Testis (tissue), 5 donors: Measurements from ENCODE around the genes TBC1D1, FAM114A1 and WDR19.

DNA sequence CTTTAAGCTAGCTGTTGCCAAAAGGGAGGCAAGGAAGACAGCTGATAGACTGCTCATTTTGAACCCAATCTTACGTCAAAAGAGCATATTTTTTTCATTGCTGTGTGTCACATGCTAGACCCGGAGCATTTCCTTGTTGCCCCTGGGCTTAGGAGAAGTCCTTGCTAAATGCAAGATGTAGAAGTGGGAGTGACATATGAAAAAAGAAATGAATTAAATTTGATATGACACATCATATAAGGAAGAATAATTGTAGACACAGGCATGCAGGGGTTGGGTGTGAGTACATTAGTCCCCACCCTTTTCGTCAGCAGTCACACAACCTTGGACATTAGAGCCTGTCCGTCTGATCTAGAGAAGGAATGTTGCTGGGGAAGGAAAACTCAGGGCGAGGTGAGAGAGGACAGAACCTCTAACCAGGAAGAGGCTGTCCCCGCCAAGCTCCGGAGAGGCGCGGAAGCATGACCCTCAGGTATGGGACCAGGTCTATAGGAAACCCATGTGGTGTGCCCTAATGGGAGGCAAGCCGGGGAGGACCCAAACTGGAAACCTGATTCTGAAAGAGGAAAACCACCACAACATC lies 102.2 kb downstream of the RELL1 start:
- PRO-cap, 3 experiments, result no peak in any of the 3 experiments
- RAMPAGE, long total RNA, 2 experiments, result no peak in any of the 2 experiments
- RRBS, result 85% methylated on average over 4 of the region's 10 CpGs

DNA sequence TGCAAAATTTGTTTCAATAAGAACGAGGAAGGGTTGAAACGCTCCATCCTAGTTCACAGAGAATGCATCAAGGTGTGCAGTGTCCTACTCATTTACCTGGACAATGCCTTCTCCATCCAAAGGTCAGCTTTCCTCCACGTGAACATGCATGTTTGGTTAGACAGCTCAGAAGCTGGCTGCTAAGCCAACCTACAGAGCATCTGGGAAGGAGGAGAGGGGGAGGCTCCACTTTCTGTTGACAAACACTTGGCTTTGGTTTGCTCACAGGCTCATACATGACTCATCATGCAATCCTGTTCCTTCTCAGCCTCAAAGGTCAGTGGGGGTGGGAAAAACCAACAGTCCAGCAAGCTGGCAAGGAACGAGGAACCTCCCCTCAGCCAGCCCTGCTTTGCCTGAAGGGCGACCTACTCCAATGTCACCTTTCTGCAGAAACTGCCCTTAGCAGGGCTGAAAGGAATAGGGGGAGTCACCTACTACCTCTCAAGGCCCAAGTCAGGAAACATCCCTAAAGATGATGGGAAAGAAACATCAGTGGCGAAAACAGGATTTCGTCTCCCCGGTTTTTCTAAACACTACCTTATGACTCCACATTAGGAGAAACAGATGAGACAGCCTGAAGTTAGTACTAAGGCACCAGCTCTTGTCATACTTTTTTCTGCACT lies 38.0 kb downstream of the RELL1 start:
- PRO-cap, 3 experiments, result no peak in any of the 3 experiments
- RAMPAGE, long total RNA, 2 experiments, result no peak in any of the 2 experiments
- RRBS, result no CpG with 5 or more reads among the region's 8 CpGs

DNA sequence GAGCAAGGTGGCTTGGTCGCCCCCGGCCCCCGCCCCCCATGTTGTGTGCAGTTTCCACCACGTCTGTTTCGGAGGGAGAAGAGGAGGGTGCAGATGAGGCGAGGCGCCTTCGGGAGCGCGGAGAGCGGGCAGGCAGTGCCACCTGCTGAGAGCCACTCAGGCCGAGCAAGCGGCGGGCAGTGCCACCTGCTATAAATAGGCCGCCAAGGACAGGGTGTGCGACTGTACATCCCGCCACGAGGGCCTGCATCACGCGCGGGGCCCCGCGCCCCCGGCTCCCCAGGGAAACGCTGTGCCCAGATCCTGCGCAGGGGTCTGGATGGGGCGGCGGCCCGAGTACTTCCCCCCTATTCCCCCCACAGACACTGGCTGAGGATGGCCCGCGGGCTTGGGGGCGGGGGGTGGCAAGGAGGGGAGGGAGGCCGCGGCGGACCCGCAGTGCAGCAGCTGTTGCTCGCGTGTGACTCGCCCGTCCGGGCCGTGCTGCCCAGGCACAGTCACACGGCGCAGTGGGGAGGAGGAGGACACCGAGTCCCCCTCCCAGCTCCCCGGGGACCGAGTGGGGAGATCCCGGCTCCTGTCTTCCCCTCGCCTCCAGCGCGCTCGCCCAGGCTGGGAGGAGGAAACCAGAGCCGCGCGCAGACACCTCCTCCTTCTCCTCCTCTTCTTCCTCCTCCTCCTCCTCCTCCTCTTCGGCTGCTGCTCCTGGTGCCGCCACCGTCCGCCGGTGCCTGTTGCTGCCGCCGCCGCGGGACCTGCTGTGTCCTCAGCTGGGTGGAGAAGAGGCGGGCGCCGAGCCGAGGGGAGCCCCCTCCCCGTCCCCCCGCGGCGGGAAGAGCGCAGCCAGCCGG lies at the start of gene TBC1D1:
TBC1D1 (plus strand) TSS at position 686 of the 851 bp plus-strand sequence.
- PRO-cap, 3 experiments, result peak in 3 of 3 experiments; most common plus-strand start position 610 of the sequence (in 2); most common minus-strand start position 605 of the sequence (in 3)
- RAMPAGE, long total RNA, 2 experiments, result no peak in any of the 2 experiments
- RRBS, result under 1% methylated on average over 7 of the region's 74 CpGs

- PRO-cap, 3 experiments, result peak in 3 of 3 experiments; most common minus-strand start chr4:37891739 (in 3)
- RAMPAGE, long total RNA, 2 experiments, result no peak in any of the 2 experiments
- RRBS, result no CpG with 5 or more reads among the region's 19 CpGs
Measured at GRCh38 chr4:37891528-37892147, 754 bp downstream of the TBC1D1 start.

GRCh38 chr4:38028528-38029238 lies 68.5 kb downstream of the PTTG2 start:
- PRO-cap, 3 experiments, result no peak in any of the 3 experiments
- RAMPAGE, long total RNA, 2 experiments, result no peak in any of the 2 experiments
- RRBS, result no CpG with 5 or more reads among the region's 9 CpGs

DNA sequence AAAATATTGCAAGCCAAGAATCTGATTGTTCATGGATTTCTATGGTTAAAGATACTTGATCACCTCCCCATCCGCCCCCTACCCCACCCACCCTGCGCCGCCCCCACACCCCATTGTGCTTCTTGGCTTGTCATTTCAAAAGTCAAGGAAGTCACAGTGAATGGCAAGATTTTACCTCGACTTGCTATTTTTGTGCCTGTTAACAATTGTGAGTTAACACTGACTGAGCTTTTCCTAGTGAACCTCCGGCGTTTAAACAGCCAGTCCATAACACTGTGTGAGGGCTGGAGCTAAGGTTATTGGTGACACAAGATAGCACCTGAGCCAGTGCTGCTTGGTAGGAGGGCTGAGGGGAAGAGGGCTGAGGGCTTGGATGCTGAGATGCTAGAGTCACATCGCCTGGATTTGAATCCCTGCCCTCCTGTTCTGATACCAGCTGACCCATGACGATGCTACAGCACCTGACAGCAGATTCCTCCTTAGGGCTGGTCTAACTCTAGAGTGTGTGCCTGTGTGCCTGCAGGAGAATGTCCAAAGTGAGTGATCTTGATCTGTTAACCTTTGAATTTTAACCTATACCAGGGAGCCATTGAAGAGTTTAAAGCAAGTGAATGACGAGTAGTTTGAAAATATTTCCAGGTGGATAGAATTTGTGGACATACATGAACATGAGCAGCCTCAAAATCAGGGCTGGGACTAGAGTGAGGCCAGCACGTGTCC lies 102.5 kb downstream of the PTTG2 start:
- PRO-cap, 3 experiments, result no peak in any of the 3 experiments
- RAMPAGE, long total RNA, 2 experiments, result no peak in any of the 2 experiments
- RRBS, result no CpG with 5 or more reads among the region's 10 CpGs

DNA sequence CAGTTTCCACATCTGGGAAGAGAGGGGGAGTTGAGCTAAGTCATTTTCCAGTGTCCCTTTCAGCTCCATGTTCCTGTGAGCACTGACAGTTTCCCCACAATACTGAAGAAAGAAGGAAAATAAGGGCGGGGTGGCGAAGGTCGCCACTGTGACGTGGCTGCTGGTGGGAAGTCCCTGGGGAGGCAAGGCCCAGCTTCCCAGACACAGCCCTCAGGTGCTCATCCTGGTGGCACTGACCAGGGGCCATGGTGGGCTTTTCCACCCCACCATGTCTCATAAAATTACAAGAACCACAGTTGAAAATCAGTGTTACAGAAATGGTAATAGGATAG lies 121.9 kb downstream of the PTTG2 start:
- PRO-cap, 3 experiments, result no peak in any of the 3 experiments
- RAMPAGE, long total RNA, 2 experiments, result no peak in any of the 2 experiments
- RRBS, result no CpG with 5 or more reads among the region's 4 CpGs

- PRO-cap, 3 experiments, result no peak in any of the 3 experiments
- RAMPAGE, long total RNA, 2 experiments, result no peak in any of the 2 experiments
- RRBS, result no CpG with 5 or more reads among the region's 12 CpGs
Measured at GRCh38 chr4:38128806-38129949, 169.0 kb downstream of the PTTG2 start.

- PRO-cap, 3 experiments, result peak in 3 of 3 experiments; most common plus-strand start chr4:38319061 (in 3); most common minus-strand start chr4:38318967 (in 2)
- RAMPAGE, long total RNA, 2 experiments, result start-site peak on the minus strand in 1 of 2 experiments, at chr4:38319002-38319016 at its widest, 8 reads per replicate
- RRBS, result no CpG with 5 or more reads among the region's 23 CpGs
Measured at GRCh38 chr4:38318696-38319567, 345.1 kb upstream of the KLF3 start.

DNA sequence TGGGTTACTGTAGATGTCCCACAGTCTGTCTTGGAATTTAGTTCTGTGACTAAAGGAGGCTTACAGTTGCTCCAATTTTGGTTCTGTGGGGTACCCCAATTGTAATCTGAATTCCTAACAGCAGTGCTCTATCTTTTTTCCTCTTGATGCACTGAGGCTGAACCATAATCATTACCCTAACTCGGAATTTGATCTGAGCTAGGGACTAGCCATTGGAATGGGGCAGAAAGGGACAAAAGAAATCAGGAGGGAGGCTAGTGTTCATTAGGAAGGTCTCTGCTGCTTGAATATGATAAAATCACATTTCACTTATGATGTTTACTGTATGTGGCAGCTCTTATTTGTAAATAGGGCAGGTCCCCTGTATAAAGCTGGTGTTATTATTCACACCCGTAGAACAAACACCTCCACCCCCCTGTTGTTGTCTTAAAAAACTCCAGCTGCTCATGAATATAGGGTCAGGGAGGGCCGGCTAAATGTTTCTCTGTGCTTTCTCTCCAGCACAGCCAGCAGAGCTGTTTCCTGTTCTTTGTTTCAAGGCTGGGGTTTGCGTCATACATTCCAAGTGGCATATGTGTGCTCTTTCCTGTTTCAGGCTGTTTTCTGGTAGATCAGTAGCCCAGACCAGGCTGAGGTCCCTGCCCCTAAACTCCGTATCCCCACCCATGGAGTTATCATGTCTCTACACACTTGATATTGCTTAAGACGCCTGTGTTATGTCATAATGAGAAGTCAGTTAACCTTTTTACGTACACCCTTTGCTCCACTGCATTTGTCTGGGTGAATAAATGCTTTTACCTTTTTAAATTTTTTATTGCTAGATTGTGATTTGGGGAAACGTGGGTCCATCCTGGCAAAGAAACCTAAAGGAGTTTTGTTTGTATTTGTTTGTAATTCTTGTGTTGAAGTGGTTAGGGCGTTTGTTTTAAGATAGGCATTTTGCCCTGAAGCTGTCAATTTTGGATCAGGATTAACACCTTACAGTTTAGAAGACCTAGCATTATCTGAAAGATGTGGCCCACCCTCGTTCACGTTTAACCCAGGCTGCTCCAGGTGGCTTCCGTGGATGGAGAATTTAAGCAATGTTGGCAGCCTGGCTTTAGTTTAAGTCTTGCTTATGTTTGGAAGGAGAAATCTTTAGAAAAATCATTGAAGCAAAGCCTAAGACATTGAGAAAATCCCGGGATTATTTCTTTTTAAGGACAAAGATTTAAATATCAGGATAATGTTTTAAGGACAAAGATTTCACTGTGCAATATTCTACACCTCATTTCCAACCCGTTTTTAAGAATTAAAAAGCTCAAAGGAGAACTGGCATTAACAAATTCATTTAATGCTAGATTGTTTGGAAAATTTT lies 3.2 kb downstream of the KLF3 start:
- PRO-cap, 3 experiments, result peak in 3 of 3 experiments; most common plus-strand start position 599 of the sequence (in 2); most common minus-strand start position 486 of the sequence (in 2)
- RAMPAGE, long total RNA, 2 experiments, result no peak in any of the 2 experiments
- RRBS, result no CpG with 5 or more reads among the region's 14 CpGs

DNA sequence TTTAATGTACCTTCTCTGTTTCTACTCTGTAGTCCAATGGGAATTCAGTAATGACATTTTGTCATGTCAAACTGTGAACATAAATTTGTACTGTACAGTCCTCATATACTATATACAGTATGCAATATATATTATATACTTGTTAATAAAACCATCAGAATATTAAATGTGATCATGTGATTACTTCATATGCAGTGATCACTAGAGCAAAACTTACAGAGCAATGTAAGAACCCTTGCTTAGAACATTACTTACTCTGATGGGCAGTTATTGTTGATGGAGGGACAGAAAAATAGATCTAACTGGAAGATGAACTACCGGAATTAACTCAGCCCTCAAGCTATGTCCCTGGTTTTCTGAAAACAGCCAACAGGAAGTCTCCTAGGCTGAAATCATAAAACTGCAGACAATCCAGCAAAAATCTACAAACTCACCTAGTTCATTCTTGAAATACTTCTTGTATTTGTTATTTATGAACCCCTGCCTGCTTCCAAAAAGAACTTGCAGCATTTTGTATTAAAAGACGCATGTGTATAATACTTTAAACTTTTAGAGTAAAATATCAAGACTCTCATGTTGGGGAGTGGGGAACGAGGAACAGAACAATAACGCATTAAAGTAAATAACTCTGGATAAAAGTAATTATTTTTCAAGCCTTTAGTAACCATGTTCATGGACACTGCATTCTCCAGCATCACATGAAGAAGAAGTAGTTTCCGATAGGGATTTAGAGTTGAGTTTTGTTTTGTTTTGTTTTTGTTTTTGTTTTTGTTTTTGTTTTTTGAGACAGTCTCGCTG lies 37.1 kb downstream of the KLF3 start:
- PRO-cap, 3 experiments, result no peak in any of the 3 experiments
- RAMPAGE, long total RNA, 2 experiments, result no peak in any of the 2 experiments
- RRBS, result no CpG with 5 or more reads among the region's 6 CpGs

GRCh38 chr4:38867281-38867898 lies at the start of gene FAM114A1:
Gene FAM114A1, plus strand, starts transcription at chr4:38867806.
- PRO-cap, 3 experiments, result peak in 3 of 3 experiments; most common plus-strand start chr4:38867778 (in 3); most common minus-strand start chr4:38867619 (in 2)
- RAMPAGE, long total RNA, 2 experiments, result start-site peak on the plus strand in 2 of 2 experiments, at chr4:38867751-38867816 at its widest, 437 to 801 reads per replicate
- RRBS, result 1% methylated on average over 25 of the region's 56 CpGs

DNA sequence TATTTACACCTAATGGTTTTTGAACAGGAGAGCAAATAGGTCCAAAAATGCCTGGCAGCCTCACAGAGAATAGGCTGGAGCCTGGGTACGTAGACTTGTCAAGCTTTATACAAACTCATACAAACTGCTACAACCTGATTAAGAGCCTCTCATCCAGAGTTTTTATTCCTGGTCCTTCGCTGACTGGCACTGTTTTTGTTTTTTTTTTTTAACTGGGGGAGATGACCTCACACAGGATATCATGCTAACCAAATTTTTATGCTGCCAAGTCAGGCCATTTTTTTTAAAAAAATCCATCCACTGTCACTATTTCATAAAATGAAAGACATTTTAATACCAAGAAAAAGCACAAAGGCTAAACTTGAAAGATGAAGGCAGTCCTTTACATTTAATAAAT lies 1.9 kb downstream of the FAM114A1 start:
- PRO-cap, 3 experiments, result no peak in any of the 3 experiments
- RAMPAGE, long total RNA, 2 experiments, result no peak in any of the 2 experiments
- RRBS, result no CpG with 5 or more reads among the region's 2 CpGs

DNA sequence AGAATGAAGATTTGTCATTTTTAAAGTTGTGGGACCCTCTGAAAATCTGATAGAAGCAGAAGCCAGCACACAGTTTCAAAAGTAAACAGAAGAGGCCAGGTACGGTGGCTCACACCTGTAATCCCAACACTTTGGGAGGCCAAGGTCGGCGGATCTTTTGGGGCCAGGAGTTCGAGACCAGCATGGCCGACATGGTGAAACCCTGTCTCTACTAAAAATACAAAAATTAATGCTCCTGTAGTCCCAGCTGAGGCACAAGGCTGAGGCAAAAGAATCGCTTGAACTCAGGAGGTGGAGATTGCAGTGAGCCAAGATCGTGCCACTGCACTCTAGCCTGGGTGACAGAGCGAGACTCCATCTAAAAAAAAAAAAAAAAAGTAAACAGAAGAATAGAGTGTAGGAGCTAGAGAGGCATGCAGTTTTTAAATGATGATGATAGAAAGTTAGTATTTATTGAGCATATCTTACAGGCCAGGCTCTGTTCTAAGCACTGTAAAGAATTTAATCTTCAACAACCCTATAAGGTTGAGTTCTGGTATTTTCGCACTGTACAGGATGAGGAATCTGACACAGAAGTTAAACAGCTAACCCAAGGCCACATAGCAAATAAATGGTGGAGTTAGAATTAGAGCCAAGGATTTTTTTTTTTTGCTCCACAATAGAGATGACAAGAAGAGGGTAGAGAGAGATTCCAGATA lies 55.8 kb downstream of the KLHL5 start:
- PRO-cap, 3 experiments, result no peak in any of the 3 experiments
- RAMPAGE, long total RNA, 2 experiments, result no peak in any of the 2 experiments
- RRBS, result no CpG with 5 or more reads among the region's 9 CpGs

- PRO-cap, 3 experiments, result peak in 3 of 3 experiments; most common plus-strand start chr4:39182529 (in 2); most common minus-strand start chr4:39182192 (in 2)
- RAMPAGE, long total RNA, 2 experiments, result start-site peak on the plus strand in 2 of 2 experiments, at chr4:39182480-39182555 at its widest, 129 to 275 reads per replicate; start-site peak on the minus strand in 2 of 2 experiments, at chr4:39182201-39182427 at its widest, 16 to 48 reads per replicate
- RRBS, result 1% methylated on average over 15 of the region's 59 CpGs
Measured at GRCh38 chr4:39181872-39182857, at the start of gene WDR19. Gene WDR19, plus strand, starts transcription at chr4:39182529.

- PRO-cap, 3 experiments, result no peak in any of the 3 experiments
- RAMPAGE, long total RNA, 2 experiments, result no peak in any of the 2 experiments
- RRBS, result no CpG with 5 or more reads among the region's 7 CpGs
Measured at GRCh38 chr4:39228051-39228976, 46.0 kb downstream of the WDR19 start.

GRCh38 chr4:39231606-39232518 lies 49.5 kb downstream of the WDR19 start:
- PRO-cap, 3 experiments, result no peak in any of the 3 experiments
- RAMPAGE, long total RNA, 2 experiments, result no peak in any of the 2 experiments
- RRBS, result no CpG with 5 or more reads among the region's 12 CpGs

DNA sequence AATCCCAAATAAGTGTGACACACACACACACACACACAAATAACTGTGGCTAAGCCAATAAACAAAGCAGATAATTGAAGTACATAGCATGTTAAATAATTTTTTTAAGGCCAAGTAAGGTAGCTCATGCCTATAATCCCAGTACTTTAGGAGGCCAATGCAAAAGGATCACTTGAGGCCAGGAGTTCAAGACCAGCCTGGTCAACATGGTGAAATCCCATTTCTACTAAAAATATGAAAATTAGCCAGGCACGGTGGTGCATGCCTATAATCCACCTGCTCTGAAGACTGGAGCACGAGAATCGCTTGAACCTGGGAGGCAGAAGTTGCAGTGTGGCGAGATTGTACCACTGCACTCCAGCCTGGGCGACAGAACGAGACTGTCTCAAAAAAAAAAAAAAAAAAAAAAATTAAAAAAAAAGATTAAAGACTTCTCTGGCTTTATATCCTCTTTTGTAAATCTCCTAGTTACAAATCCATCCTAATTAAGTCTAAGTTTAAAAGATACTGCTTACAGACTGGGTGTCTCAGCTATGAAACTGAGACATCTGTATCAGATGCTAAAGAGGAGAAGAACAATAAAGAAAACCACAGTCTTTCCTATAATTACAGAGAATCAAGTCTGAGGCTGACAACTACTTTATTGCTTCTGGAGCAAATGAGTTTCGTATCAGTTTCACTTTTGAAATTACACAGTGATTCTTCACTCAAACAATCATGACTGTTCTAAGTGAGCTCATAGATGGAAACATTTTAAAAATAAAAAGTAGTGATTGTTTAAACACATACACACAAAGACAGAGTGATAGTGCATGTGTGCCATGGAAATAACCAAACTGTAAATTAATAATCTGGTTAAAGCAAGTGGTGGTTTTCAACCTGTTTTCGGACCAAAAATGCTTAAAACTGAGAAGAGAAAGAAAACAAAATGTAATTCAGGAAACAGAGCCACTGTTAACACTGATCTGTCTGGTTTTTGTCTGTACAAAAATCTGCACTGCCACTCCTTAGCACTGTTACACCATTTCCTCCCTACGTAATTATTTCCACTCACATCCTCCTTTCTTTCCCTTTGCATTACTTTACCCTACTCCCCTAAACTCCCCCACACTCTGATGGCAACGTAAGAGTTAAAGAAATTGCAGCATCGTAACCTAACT lies 12.8 kb downstream of the RFC1 start:
- PRO-cap, 3 experiments, result no peak in any of the 3 experiments
- RAMPAGE, long total RNA, 2 experiments, result no peak in any of the 2 experiments
- RRBS, result no CpG with 5 or more reads among the region's 11 CpGs

GRCh38 chr4:39367072-39367651 lies 1.0 kb upstream of the RFC1 start:
- PRO-cap, 3 experiments, result no peak in any of the 3 experiments
- RAMPAGE, long total RNA, 2 experiments, result no peak in any of the 2 experiments
- RRBS, result no CpG with 5 or more reads among the region's 10 CpGs

GRCh38 chr4:39412895-39413185 lies 6.1 kb downstream of the KLB start:
- PRO-cap, 3 experiments, result no peak in any of the 3 experiments
- RAMPAGE, long total RNA, 2 experiments, result no peak in any of the 2 experiments
- RRBS, result no CpG with 5 or more reads among the region's 4 CpGs